Tibial artery (tissue), 1 donor: Measurements from ENCODE around the genes BOLA2 and MAZ.

DNA sequence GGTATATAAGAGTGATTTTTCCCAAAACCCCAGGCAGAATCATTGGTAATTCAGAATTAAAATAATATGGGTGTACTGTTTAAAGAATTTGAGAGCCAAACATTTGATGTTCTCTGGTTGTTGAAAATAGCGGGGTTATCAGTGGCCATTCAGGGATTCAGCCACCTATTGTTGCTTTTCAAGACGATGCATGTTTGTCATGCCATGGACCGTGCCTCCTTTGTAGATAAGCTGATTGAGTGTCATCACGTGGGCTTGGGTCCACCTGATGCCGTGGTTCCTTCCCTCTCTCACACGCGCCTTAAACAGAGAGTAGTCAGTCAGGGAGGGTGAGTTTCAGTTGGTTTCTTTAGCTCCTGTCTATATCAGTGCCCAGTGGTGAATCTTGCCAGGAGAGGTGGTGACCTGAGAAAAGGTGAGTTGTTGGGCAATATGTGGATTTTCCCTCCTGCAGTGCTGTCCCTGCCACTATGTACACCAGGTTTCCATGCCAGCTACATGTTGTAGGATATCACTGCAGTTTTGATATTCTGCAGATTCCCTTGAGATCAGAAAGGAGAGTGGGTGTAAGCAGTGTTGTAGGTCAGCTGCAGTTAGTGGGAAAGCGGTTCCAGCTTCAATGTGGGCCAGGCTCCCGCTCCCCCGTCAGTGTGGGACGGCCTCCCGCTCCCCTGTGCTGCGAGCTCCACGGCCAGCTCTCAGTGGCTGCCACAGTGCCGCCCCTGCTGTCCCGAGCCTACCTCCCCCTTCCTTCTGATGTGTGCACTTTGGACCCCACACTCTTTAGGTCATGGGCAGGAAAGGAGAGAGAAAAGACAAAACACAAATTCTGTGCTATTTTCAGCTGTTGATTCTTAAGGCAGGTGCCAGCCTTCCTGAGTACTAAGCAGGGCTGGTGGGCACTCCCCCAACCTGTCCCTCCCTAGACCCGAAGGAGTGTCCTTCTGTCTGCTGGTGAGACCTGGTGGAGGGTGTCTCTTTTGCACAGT, 129.8 kb downstream of the LAT start:
- PRO-cap: no peak

- PRO-cap: no peak
Measured at GRCh38 chr16:29115388-29116488, 130.9 kb downstream of the LAT start.

DNA sequence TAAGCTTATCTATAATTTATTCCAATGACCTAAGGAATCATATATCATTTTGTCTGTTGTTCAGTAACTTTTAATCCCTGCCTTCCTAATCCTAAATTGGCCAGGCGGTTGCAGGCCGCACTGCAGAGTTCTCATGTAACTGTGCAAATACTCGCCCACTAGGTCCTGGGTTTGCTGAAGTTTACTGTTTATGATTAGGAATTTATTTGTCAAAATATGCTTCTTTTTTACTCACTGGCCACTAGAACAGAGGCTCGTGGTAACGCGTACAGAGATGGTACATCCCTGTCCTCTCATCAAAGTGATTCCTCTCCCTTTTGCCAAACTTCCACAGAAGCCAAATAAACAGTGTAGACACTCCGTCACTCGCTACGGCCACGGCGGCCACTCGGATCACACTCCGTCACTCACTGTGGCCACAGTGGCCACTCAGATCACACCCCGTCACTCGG, 175.0 kb downstream of the LAT start:
- PRO-cap: no peak

DNA sequence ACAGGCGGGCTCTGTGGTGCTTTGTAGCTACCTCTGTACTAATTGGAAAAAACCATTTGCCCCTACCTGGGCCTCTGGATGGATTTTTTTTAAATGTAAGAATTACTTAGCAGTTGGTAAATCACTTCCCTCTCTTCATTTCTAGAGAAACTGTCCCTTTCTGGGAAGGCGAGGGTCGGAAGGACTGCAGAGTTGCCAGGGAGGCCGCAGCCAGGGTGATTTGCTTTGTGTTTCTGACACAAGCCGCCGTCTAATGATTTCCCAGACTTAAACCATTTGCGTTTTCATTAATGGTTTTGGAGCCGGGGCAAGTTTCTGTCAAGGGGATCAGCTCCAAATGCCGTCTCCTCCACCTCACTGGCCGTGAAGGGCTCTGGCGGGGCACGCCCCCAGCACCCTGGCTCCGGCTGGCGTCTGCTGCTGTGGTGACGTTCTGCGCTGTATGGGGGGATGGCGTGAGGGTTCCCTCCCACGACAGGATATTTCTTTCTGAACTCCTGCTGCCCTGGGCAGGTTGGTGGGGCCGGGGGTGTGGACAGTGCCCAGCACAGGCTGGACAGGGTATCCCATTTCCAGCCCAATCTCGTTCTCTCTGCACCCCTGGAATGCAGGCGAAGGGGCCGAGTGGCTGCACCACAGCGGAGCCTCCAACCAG, 201.8 kb downstream of the LAT start:
- PRO-cap: no peak

DNA sequence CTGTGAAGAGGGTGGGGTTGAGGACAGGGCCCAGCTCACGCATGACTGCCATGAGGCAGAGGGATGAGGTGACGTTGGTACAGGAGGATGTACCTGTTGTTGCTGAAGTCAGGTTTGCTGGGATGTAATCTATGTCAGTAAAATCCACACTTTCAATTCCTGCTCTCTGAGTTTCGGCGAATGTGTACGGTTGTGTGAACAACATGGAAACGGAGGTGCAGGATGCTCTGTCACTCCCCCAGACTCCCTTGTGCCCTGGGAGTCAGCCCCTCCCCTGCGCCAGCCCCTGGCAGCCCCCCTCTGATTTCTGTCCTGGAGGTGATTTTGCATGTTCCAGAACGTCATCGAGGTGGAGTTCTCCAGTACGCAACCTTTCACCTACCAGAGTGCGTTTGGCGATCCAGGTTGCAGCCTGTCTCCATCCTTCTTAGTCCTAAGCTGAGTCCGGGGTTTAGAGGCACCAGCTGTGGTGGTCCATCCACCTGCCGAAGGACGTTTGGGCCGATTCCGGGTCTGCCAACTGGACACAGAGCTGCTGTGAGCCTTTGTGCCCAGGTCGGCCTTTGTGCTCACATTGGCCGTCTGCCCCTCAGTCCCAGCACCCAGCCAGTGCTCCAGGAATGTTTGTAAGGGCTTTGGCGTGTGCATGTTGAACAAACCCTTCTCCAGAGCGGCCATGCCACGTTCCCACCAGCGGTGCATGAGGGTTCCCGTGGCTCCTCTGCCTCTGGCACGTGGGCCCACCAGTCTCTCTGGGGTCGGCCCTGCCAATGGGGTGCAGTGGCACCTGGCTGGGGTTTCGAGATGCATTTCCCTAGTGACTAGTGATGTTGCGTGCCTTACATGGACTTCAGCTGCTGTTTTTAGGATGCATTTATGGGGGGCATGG, 203.1 kb downstream of the NPIPB11 start:
- PRO-cap: no peak

- PRO-cap: no peak
Measured at GRCh38 chr16:29259381-29260543, 146.7 kb downstream of the NPIPB11 start.

DNA sequence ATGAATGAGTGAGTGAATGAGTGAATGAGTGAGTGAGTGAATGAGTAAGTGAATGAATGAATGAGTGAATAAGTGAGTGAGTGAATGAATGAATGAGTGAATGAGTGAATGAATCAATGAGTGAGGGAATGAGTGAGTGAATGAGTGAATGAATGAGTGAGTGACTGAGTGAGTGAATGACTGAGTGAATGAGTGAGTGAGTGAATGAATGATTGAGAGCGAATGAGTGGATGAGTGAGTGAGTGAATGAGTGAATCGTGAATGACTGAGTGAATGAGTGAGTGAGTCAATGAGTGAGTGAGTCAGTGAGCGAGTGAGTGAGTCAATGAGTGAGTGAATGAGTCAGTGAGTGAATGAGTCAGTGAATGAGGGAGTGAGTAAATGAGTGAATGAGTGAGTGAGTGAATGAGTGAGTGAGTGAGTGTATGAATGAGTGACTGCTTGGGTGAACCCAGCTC, 133.0 kb downstream of the NPIPB11 start:
- PRO-cap: no peak

GRCh38 chr16:29288387-29289184, 117.9 kb downstream of the NPIPB11 start:
- PRO-cap: no peak

DNA sequence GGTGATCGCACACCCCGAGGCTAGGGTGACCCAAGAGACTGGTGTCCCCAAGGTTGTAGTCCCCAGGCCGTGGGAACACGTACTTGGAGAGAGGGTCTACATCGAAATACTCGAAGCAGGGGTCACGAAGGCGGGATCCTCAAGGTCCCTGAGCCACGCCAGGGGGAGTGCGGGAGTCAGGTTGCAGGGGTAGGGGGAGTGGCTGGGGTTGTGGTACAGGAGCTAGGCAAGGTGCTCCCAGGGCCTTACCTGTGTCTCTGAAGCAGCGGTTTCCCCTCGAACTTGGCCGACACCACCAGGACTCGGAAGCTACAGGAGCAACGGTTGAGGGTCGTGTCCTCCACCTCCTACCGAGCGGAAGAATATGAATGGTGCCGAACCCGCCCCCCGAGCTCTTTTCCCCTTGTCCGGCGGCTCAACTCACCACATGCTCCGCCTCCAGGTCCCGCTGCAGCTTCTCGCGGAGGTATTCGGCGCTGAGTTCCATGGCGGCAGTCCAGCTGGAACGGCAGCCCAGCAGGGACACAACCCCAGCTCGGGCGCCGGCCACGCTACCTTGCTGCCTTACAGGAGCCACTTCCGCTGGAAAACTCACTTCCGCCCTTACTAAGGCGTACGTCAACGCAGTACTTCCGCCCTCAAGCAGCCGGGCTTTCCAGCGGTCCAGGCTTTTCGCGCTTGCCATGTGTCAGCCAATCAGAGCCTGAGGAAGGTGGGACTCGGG, at the start of gene BOLA2:
BOLA2 (minus strand) TSS at position 585 of the 724 bp plus-strand sequence.
- PRO-cap: no peak

- PRO-cap: no peak
Measured at GRCh38 chr16:29572037-29572441, 91.0 kb upstream of the SPN start.

GRCh38 chr16:29664008-29665195, 1.4 kb downstream of the SPN start:
- PRO-cap: no peak

DNA sequence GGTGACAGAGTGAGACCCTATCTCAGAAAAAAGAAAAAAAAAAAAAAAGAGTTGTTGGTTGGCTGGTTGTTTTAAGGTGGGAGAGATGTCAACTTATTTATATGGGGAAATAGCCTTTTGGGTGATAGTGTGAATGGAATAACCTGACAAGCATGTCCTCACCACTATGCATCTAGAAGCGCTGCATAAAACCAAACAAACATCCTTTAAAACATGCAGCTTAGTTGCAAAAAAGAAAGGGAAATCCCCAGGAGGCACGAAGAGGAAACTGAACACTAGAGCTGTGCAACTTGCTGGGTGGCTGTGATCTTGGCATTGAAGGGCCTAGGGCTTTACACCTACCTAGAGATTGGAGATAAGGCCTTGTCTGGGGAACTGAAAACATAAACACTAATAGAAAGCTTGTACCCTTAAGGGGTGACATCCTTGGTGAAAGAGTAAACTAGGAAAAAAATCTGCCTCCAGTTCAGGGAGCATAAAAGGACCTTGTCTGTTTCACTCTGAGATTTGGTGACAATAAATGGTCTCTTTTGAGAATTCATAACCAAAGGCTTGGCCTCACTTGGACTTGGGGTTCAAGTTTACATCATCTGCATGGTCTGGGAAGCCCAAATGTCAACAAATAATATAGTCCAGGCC, 7.2 kb downstream of the C16orf54 start:
- PRO-cap: no peak

- PRO-cap: no peak
Measured at GRCh38 chr16:29741068-29741475, 4.7 kb downstream of the C16orf54 start.

- PRO-cap: bidirectional peak, plus-strand start at chr16:29806323, minus-strand start at chr16:29805937
Measured at GRCh38 chr16:29806268-29807082, at the start of gene MAZ. MAZ (plus strand) TSS chr16:29806529.

DNA sequence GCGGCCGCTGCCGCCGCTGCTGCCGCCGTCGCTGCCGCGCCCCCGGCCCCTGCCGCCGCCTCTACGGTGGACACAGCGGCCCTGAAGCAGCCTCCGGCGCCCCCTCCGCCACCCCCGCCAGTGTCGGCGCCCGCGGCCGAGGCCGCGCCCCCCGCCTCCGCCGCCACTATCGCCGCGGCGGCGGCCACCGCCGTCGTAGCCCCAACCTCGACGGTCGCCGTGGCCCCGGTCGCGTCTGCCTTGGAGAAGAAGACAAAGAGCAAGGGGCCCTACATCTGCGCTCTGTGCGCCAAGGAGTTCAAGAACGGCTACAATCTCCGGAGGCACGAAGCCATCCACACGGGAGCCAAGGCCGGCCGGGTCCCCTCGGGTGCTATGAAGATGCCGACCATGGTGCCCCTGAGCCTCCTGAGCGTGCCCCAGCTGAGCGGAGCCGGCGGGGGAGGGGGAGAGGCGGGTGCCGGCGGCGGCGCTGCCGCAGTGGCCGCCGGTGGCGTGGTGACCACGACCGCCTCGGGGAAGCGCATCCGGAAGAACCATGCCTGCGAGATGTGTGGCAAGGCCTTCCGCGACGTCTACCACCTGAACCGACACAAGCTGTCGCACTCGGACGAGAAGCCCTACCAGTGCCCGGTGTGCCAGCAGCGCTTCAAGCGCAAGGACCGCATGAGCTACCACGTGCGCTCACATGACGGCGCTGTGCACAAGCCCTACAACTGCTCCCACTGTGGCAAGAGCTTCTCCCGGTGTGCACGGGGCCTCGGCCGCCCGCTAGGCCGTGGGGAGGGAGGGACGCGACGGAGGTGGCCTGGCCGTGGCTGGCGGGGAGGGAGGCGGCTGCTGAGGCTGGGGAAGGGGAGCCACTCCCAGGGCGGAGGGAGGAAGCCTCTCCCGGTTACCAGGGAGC, 1.0 kb downstream of the MAZ start:
- PRO-cap: bidirectional peak, plus-strand start outside the sequence, minus-strand start at position 854 of the sequence

GRCh38 chr16:29824474-29825006, 4.3 kb downstream of the MVP start:
- PRO-cap: no peak

GRCh38 chr16:29825030-29825883, 5.0 kb downstream of the MVP start:
- PRO-cap: no peak

DNA sequence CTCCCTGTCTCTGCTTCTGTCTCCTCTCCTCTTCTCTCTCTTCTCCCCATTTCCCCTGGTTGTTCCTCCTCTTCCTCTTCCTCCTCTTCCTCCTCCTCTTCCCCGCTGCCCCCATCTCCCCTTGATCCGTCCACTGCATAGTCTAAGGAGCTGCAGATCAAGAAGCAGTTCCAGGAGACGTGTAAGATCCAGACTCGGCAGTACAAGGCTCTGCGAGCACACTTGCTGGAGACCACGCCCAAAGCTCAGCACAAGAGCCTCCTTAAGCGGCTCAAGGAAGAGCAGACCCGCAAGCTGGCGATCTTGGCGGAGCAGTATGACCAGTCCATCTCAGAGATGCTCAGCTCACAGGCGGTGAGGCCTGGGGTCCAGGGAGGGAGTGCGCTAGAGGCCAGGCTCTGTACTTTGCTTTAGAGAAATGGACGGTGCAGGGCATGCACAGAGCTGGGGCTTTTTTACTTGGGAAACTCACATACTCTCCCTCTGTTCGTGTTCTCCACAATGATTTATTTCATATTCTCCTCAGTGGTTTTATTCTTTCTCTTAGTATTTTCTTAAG, 5.9 kb downstream of the HIRIP3 start:
- PRO-cap: no peak

GRCh38 chr16:29990011-29990488, 5.4 kb downstream of the HIRIP3 start:
- PRO-cap: no peak

GRCh38 chr16:29996439-29996717, 337 bp downstream of the INO80E start:
- PRO-cap: no peak